Temporal lobe (tissue), 2 donors: Measurements from ENCODE around the gene IFNA14.

- RAMPAGE, long total RNA = no peak
Measured at GRCh38 chr9:16727627-16728470, 142.6 kb downstream of the BNC2 start.

GRCh38 chr9:18393112-18393706 lies 80.7 kb upstream of the ADAMTSL1 start:
- RAMPAGE, long total RNA = no peak

- RAMPAGE, long total RNA = no peak
Measured at GRCh38 chr9:18701831-18702203, 227.9 kb downstream of the ADAMTSL1 start.

- RAMPAGE, long total RNA = no peak
Measured at GRCh38 chr9:19050399-19050638, 1.1 kb downstream of the RRAGA start.

DNA sequence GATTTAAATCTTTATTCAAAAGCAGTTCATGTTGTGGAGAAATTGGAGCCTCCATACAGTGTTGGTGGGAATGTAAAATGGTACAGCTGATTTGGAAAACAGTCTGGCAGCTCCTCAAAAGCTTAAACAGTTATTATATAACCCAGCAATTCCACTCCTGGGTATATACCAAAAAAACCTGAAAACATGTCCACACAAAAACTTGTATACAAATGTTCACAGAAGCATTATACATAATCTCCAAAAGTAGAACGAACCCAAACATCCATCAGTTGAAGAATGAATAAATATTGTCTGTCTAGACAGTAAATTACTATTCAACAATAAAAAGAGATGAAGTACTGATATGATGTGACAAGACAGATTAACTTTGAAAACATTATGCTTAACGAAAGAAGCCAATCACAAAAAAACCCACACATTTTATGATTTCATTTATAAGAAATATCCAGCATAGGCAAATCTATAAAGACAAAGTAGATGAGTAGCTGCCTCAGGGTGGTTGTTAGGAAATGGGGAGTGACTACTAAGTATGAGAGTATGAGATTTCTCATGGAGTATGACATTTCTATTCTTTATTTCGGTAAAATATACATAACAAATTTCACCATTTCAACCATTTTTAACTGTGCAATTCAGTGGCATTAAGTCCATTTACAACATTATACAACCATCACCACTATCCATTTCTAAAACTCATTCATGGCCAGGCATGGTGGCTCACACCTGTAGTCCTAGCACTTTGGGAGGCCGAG lies 2.5 kb downstream of the PLIN2 start:
- RAMPAGE, long total RNA = no peak

DNA sequence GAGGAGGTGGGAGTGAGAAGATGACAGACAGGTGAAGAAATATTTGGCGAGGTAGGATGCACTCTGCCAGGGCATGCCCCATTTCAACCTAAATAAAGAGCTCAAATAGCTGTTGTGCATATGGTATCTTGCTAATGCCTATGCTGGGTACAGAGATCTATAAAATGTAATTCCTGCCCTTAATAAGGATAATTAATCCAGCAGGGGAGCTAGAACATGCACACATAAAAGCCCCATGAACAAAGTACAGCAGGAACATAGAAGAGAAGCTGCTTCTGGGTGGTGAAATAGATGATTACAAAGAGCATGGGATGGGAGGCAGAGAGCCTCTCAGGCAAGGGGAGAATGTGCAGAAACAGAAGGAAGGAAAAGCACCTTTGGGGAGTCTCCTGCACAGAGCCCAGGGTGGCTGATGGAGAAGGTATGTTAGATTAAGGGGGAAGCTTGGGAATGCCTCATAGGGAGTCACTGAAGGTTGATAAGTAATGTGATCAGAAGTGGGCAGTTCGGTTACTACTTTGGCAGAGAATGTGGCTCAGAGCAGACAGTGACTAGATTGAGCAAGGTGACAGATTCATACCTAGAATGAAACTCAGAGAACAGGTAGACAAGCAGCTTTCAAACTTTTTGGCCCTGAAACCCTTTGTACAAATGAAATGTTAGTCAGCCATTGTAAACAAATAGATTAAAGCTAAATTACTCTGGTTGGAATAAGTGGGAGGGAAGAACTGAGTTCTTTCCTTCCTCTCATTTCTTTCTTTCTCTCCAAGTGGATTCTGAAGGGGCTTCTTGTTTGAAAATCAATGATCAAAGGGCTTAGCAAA lies 28.2 kb upstream of the PLIN2 start:
- RAMPAGE, long total RNA = no peak

GRCh38 chr9:19166427-19166841 lies 39.1 kb upstream of the PLIN2 start:
- RAMPAGE, long total RNA = no peak

DNA sequence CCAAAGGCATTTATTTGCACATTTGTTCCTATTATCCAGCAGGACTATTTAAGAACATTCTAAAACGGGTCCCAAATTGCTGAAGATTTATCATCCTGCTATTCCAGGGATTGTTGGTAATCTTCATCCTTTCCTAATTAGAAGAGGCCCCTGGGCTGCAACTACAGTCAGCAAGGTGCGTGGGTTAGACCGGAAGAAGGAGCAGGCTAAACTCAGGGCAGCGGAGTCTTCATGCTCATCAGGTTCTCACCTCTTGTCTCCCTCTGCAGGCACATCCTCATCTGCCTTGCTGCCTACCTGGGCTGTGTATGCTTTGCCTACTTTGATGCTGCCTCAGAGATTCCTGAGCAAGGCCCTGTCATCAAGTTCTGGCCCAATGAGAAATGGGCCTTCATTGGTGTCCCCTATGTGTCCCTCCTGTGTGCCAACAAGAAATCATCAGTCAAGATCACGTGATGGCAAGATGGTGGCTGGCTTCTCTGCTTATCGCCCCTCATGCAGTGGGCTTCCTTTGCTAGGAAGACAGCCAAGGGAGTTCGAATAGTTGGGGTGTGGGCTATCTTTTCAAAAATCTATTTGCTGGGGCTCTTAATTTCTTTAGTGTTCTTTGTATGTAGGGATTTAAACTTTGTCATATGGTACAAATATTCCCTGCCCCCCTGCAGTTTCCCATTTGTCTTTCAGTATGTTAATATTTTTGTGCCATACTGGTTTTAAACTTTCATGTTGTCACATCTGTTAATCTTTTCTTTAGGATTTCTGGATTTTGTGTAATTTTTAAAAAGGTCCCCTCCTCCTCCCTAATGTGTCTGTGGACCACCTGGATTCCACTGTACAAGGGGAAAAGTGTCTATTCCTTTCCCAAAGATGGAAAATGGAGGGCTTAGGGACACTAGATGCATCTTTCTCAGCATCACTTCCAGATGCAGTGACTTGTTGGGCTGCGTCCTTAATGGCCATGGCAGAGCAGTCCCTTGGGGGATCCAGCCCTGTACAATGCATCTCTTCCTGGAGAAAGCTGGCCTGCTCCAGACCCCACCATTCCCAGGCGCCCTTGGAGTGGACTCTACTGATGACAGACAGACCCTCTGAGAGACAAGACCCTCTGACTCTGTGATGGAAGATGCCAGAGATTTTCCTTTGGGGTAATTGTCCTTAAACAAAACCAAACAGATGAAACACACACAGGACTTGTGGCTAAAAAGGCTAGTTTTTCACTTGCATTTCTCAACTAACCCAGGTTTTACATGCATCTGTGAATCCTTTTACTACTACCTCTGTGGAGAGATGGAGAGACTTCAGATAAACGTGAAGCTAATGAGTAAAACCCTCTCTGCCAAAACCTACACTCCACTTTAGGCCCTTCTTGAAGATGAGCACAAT lies 41.9 kb downstream of the ACER2 start:
- RAMPAGE, long total RNA = no peak

- RAMPAGE, long total RNA = no peak
Measured at GRCh38 chr9:20321772-20322080, 300.6 kb downstream of the MLLT3 start.

DNA sequence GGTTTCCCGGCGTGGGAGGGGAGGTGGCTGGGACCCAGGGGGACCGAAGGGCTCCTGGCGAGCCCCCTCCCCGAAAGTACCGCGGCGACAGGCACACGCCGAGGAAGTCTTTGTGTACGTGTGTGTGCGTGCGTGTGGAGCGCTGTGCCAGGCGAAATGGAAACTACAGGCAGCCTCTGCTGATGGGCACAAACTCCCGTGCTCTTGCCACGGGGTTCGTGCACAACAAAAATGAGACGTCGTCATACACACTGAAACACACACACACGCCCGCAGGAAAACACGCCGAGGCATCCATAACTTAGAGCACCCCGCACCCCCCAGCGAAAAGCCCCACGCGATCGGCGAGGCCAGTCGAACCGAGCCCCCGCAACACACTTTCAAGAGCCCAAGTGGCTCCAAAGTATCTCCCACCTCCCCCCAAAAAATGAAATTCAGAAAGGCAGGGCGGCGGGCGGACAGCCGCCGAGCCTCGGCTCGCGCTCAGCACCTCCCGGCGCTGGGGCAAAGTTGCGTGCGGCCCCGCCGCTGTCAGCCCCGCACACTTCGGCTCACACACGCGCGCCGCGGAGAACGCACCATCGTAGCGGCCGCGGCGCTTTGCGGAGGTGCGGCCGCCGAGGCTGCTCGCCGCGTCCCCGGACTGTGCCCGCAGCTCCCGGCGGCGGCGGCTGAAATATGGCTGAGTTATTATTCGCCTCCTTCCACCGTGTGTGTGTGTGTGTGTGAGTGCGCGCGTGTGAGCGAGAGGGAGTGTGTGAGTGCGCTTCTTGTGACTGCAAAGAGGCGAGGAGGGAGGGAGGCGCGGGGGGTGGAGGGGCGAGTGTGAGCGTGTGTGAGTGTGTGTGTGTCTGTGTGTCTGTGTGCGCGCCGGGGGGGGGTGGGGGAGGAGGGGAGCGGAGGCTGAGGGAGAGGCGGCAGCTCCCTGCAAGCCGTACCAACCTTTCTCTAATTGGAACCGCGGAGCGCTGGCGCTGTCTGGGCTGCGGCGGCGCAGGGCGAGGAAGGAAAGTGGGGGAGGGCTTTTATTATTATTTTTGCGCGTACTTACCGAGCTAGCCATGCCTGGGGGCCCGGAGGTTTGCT lies 762 bp downstream of the MLLT3 start:
- RAMPAGE, long total RNA = no peak

DNA sequence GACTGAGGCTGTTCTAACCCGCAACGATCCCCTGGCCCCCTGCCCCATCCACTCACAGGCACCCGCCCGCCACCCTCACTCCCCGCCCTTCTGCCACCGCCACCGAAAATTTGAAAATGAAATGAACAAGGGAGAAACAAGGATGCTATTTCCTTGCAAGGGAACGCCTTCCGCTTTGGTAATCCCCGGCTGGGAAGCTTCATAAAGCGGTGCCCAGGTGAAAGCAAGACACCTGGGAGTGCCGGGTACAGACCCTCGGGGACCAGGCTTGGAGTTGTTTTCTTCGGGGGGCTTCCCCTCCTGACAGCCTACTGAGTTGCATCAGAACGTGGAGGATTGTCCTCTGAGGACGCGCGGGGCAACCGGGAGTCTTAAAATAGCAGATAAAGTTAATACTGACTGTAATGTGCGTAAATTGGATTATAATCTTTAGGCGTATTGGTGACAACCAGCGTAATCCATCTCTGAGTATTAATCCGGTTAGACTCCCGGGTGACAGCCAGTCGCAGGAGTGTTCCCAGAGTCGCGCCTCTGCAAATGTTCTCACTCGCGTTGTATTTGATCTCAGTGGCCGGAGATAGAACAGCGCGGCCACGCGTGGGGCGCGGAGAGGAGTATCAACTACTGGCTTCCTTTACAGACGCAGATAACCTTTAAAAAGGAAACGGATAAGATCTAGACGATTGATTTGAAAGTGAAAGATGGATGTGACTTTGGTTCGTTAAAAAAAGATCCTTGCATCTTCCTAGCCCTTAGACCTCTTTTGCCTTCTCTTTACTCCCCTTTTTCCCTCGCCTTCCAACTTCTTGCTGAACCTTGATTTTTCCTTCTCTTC lies 959 bp upstream of the MLLT3 start:
- RAMPAGE, long total RNA = no peak

DNA sequence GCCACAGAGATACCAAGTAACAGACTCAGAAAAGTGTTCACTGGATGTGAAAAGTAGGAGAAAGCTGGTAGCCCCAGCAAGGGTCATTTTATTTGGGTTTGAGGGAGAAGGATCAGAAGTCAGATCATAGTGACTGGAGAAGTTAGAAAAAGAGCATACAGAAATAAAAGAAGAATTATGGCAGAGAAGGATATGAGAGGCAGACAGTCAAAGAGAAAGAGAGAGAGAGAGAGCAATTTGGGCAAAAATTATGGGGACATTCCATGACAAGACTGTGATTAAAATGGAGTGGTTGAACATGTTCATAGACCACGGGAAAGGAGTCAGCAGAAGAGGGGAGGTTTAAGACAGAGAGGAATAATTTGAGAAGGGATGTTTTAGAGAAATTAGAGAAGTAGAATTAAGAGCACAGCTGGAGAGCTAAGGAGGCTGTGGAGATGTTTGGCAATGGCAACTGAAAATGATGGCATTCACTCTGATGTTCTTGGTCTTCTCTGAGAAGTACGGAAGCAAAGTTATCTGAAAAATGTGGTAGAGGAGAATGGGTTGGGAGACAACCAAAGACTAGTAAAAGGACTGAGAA lies 23.3 kb upstream of the FOCAD start:
- RAMPAGE, long total RNA = no peak

DNA sequence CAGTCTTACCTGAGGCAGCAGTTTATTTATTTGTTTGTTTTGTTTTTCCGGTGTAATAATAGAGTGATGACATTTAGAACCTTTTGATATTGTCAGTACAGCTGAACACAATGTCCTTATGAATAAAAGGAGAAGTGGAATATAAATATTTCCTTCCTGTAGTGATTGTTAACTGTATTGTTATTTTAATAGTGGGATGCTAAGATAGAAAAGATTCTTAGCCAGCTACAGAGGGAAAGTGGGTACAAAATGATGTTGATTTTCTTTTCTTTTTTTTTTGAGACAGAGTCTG lies 34.7 kb downstream of the FOCAD start:
- RAMPAGE, long total RNA = no peak

DNA sequence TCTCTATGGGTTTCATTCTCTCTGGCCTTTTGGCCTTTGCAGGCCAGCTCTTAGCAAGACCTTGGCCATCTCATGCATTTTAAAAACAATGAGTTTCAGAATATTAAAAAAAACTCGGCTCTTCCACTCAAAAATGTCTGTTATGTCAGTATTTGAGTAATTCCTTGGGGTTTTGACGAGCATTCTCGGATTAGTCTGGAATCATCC lies 2.3 kb upstream of the IFNB1 start:
- RAMPAGE, long total RNA = no peak

DNA sequence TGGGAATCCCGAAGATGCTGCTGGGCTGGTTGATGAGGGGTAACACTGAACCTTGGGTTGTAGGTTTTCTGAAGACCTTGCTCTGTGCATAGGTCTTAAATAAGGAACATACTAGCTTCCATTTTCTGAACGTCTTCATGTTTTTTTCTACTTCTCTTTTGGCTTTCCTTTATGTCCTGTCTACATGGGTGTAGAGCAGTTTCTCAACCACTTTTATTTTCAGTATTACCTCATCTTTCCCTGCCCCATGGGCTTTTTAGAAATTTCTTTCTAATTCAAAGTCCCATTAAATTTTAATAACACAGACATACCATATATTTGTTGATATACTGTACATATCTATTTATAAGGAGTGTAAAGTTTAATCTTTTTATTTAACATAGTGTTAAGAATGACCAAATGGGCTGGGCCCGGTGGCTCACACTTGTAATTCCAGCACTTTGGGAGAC lies at the start of gene IFNA14:
Gene IFNA14, minus strand, starts transcription at position 70 of the 449 bp plus-strand sequence.
- RAMPAGE, long total RNA = no peak

DNA sequence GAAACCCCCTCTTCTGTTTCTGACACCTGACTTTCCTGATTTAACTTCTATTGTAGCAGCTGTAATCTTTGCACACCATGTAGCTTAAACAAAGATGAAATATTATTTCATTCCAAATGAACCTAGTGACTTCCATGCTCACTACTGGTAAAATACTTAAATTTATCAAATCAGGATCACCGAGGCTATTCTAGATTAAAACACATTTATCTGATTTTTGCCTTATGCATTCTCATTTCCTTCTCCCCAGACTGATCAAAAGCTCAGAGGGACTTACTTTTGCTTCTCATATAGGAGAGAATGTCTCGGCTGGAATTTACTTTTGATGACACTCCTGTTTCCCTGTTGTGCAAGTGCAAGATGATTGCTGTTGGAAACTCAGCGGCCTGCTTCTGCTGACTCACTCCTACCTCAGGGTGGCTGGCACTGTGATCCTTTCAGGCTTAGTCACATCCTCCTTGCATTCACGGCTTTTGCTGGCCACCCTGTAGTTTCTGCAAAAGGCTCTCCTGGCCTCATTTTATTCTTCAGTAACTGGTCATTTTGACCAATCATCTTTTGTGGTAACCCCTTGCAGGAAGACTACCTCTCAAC lies 109.4 kb upstream of the IFNE start:
- RAMPAGE, long total RNA = no peak

GRCh38 chr9:21801997-21802368 lies 453 bp upstream of the MTAP start:
- RAMPAGE, long total RNA = no peak

DNA sequence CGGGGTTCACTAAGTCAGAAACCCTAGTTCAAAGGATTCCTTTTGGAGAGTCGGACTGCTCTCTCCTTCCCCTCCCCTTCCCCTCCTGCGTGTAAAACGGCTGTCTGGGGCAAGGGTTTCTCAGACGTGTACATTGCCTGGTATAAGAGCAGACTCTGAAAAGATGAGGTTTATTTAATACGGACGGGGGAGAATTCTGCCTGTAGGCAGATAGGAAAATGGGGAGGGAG lies 756 bp upstream of the CDKN2A start:
- RAMPAGE, long total RNA = no peak

- RAMPAGE, long total RNA = no peak
Measured at GRCh38 chr9:21995965-21996281, 13.2 kb downstream of the CDKN2B start.

DNA sequence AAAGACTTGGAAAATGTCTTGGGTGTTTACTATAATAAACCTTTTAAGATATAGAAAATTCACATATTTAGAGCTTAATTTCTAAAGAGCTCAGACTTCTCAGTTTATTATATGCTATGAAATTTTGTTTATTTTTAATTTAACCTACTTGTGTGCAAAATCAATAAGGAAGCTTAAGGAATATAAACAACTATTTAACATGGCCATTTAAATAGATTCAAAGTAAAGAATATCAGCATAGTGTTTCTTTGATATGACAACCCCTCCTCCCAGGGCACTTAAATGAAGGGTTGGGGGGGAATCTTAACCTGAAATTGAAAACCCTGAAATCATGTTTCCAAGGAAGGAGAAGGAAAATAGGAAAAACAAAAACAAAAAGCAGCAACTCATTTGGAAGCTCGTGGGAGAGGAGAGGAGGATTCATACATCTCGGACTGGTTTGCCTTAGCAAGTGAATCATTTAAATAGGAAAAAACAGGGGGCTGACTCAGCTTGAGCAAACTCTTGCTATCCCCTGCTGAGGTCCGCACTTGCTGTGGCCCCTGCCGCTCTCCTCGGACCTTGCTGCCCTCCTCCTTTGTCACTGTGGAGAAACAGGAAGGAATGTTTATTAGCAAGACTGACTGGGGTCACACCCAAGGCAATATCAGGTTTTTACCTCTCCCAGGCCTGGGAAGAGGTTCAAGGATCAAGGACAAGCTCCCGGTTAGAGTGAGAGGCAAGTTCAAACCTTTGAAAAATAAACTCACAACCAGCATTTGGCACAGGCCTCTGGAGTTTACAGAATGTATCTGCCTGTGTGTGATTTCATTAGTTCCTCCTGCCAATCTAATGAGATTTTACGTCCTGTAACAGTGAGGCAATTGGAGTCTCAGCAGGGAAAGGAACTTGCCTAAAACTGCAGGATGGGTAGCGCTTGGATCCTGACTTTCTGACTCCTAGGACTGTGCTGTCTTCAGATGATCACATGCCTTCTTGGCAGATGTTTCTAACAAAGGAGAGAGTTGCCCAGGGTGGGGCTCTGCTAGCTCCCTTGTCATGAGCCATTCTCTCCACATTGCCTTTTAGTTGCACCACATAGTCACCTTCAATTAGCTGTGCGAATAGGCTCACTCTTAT lies 108.4 kb upstream of the CDKN2B start:
- RAMPAGE, long total RNA = no peak